NT2/D1 (cell line): Measurements from ENCODE around the genes SEC31B, BTRC and NFKB2.

- RRBS, 2 experiments: under 1 to 1% methylated on average over 5 of the region's 21 CpGs
Observed at GRCh38 chr10:100372948-100373409, 25.9 kb downstream of the SCD start.

DNA sequence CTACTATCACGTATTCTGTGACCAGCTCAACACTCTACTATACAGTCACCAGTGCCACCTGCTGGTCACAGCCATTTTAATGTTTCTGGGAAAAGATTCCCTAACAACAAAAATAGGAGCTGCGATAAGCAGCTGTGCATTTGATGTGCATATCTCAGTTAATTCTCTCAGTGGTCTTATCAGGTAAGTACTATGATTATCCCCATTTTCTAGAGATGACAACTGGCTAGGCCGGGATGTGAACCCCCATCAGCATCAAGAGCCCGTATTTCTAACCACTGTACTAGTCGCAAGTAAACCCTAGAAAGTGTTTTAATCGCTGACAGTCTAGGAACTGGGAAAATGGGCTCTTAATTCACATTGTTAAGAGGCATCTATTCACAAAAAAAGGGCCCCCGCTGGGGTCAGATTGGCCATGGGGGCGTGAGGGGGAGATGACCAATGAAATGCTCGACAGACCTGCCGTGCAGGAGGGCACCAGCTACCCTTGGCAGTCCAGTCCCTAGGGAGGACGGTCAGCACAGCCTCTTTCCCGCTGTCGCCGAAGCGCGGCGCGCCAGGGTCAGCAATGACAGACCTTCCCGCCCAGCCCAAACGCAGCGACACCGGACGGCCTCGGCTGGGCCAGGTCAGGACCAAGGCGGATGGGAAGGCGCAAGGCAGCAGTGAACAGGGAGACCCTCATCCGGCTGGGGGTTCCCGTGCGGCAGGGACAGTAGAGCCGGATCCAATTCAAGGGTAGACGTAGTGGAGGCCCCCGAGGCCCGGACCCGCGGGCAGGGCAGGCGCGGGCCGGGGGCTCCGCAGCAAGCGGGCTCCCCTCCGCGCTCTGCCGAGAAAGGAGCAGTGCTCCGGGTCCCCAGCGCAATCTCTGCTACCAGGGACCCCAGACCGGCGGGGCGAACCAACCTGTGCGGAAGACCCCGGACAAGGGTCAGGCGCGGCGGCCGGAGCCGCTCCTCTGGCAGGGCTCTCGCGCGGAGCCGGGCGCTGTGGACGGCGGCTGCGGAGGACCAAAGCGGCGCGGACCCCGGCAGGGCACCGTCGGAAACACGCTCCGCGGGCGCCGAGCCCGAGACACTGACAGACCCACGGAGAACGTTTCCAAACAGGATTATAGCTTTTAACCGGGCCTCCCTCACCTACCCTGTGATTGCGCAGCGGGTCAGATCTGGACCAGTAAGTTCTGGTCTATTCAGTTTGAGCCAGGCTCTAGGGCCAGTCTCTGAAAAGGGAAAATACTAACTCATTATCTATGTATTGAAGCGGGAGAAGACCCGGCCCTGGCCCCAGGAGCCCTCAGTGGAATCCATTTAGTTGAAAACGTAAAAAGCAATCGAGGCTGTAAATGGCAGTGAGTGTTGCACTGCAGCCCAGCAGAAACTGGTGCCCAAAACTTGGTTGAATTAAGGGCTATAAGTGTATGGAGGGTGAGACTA, at the start of gene SEC31B:
Gene SEC31B (minus strand): TSS at position 989 of the 1,439 bp plus-strand sequence.
- RRBS, 2 experiments: 2 to 4% methylated on average over 36 to 39 of the region's 84 CpGs

- RRBS, 2 experiments: no CpG with 5 or more reads among the region's 18 CpGs
Observed at GRCh38 chr10:100825924-100826419, 80.6 kb downstream of the PAX2 start.

- RRBS, 2 experiments: 0 to under 1% methylated on average over 7 to 9 of the region's 30 CpGs
Observed at GRCh38 chr10:100912375-100912823, 364 bp upstream of the SLF2 start.

DNA sequence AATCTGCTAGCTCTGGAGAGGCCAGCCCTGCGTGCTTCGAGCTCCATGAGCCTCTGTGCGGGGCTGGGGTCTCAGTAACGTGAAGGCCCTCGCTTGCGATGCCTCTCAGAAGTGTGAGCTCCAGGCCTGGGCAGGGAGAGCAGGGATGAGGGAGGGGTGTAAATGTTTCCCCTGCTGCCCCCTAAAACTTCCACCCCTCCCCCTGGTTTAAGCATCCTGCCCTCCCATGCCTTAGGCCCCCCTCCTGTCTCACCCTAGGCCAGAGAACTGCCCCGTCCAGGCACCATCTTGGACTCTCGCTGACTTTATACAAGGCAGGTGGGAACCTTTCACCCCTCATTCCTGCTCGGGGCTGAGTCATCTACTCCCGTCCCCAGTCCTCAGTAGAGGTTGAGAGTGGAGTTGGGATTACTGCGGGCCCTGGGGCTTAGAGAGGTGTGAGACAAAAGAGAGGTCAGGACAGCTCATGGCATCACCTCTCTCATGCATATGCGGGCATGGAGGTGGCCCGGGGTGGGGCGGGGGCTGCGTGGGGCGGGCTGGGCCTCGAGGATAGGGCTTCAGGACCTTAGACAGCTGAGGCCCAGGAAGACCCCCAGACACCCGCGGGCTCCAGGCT, 561 bp downstream of the PDZD7 start:
- RRBS, 2 experiments: 0% methylated on average over 2 of the region's 19 CpGs; no CpG with 5 or more reads in 1 of the 2 experiments

DNA sequence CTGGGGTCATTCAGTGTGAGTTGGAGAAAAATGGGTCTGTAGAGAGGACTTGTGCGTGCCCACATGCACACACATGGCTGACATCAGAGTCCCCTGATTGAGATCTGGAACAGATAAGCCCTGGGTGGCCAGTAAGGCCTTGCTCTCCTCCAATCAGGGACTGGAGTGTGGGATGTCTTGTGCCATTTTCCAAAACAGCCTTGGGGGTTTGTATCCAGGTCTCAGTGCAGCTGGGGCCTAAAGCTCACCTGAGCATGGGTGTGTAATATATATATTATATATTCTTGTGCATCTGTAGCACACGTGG, 1.9 kb downstream of the SFXN3 start:
- RRBS, 2 experiments: no CpG with 5 or more reads among the region's 2 CpGs

DNA sequence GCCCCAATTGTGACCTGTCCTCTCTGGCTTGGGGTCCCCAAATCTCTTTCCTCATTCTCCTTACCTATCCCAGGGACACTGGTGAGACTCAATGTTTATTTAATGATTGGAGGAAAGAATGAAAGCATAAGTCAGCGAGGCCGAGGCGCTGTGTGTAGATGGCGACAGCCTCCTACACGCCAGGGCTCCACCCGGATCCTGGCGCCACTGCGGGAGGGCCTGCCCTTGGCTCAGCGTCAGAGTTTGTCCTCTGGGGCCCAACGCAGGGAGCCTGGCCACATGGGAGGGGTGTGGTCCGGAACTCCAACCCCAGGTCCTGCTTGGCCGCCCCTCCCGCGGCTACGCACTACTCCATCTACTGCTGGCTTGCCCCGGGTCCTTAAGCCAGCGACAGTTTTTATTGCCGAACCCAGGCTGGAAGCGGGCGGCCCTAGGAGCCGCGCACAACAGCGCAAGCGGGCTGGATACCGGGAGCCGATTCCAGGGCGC, 4.3 kb downstream of the KAZALD1 start:
- RRBS, 2 experiments: 2 to 6% methylated on average over 16 of the region's 27 CpGs

GRCh38 chr10:101142095-101142742, 11.1 kb downstream of the TLX1 start:
- RRBS, 2 experiments: no CpG with 5 or more reads among the region's 24 CpGs

DNA sequence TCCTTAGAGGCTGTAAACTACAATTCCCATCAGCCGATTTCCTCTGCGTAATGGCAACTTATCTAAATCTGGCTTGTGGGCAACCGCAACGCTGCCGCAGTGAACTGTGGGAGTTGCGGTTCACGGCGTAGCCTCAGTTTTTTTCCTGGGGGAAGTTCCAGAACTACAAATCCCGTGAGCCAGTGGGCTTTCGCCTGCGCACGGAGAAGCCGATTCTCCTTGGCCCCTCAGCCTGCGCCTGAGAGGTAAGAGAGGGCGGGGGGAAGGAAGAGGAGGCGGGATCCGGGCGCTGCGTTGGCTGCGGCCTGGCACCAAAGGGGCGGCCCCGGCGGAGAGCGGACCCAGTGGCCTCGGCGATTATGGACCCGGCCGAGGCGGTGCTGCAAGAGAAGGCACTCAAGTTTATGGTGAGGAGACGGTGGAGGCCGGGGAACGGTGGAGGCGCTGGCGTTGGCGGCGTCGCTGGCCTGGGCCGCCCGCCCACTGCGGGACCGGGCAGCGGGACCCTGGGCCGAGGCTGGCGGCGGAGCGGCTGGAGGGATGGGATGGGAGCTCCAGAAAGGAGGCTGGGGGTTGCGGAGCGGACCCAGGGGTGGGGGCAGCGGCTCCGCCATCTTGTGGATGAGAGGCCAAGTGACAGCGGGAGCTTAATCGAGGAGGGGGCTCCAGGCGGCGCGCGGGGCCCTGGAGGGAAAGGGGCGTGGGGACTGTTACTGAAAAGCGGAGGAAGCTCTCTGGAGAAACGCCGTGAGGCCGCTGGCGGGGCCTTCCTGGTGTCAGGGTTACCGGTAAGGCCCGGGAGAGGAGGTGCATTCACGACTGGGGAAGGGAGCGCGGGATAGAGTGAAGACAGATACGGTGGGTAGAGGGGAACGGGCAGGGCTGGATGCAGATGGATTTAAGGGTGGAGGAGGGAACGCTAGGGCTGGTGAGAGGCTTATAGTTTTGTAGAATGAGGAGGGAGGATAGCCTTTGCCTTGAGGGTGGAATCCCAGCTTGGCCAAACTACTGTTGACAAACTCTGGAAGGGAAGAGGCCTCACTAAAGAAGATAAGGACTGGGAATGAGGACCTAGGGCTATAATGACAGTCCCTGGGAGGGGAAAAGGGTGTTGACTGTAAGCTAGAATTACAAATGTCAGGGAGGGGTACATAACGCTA, at the start of gene BTRC:
Gene BTRC (plus strand): TSS at position 344 of the 1,160 bp plus-strand sequence.
- RRBS, 2 experiments: under 1 to 1% methylated on average over 21 to 25 of the region's 71 CpGs

GRCh38 chr10:101676306-101676569, 18.7 kb downstream of the FBXW4 start:
- RRBS, 2 experiments: no CpG with 5 or more reads among the region's 3 CpGs

DNA sequence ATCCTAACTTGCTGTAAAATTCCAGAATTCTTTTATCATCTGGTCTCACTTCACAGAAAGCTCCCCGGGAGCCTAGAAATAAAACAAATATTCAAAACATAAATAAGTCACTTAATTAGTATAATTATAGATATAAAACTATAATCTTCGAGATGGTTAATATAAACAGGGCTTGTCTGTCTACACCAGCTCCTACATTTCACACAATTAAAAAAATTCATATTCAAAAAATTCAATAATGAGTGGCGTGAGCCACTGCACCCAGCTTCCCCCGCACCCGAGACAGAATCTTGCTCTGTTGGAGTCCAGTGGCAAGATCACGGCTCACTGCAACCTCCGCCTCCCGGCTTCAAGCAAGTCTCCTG, 3.3 kb upstream of the NPM3 start:
- RRBS, 2 experiments: no CpG with 5 or more reads among the region's 8 CpGs

GRCh38 chr10:101818869-101819483, 732 bp upstream of the OGA start:
- RRBS, 2 experiments: no CpG with 5 or more reads among the region's 14 CpGs

DNA sequence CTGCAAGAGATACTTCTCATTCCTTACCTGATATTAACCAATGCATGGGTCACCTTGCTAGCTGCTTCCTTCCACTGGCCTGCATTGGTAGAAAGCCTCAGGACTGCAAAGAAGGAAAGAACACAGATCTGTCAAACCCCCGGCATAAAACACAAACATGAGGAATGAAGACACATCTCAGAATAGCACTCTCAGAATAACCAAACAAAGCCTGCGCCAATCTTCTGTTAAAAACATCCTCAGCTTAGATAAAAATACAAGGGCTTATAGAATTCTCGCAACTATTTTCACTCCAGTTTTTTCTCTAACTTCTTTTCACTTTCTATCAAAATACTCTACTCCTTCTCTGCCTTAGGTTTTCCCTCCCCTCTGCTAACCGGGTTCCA, 96.2 kb upstream of the KCNIP2 start:
- RRBS, 2 experiments: no CpG with 5 or more reads among the region's 4 CpGs

DNA sequence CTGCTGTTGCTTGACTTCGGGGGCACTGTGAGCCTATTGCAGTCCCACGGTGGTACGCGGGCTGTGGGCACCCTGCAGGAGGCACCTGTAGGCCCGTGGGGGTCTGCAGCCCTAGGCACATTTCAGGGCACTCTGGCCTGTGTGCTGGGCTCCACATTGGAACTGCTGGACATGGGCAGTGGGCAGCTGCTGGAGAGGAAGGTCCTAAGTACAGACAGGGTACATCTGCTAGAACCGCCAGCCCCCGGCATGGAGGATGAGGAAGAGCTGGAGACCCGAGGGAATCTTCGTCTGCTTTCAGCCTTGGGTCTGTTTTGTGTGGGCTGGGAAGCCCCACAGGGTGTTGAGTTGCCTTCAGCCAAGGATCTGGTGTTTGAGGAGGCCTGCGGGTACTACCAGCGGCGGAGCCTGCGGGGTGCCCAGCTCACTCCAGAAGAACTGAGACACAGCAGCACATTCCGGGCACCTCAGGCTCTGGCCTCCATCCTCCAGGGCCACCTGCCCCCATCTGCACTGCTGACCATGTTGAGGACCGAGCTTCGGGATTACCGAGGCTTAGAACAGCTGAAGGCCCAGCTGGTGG, 1.3 kb downstream of the HPS6 start:
- RRBS, 2 experiments: no CpG with 5 or more reads among the region's 17 CpGs

- RRBS, 2 experiments: 95 to 100% methylated on average over 3 to 5 of the region's 10 CpGs
Observed at GRCh38 chr10:102109799-102110158, 10.4 kb downstream of the LDB1 start.

DNA sequence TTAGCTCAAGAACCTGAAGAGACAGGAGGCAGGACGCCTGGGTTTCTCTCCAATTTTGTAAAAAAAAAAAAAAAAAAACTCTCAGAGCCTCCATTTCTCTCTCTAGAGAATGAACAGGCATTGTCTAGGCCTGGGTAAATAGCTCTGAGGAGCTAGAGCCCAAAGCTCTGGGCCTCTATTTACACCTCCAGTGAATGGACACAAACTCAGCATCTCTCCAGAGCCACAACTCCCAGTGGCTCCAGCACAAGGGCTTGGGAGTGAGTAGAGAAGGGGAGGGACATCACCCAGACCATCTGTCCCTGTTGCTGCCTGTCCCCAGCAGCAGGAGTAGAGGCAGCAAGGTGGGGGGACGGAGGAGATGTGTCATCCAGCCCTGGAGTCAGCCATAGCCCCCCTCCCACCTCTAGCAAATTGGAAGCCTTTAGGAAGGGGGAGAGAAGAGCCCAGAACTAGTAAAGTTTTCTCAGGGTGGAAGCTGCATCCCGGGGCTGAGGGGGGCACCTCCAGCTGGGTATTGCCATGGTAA, 6.4 kb downstream of the LDB1 start:
- RRBS, 2 experiments: 0 to 18% methylated on average over 1 of the region's 3 CpGs

DNA sequence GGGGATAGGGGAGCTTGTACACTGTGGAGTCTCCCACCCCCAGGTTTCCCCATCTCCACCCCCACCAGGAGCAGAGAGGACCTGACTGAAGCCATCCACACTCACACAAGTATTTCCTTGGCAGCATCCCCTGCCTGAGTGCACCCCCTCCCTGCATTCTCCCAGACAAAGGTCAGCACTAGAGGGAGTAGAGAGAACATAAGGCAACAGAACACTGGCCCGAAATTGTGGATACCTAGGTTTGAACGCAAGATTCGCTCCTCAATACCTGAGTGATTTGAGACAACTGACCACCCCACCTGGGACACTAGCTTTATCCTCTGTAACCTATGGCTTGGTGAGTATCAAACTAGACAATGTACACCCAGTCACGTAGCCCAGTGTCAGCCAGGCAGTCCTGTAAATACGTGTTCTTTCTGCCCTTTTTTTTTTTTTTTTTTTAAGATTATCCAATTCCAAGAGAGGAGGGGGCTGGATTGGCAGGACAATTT, 1.9 kb upstream of the LDB1 start:
- RRBS, 2 experiments: no CpG with 5 or more reads among the region's 5 CpGs

GRCh38 chr10:102175356-102175781, 23.2 kb downstream of the NOLC1 start:
- RRBS, 2 experiments: no CpG with 5 or more reads among the region's 6 CpGs

DNA sequence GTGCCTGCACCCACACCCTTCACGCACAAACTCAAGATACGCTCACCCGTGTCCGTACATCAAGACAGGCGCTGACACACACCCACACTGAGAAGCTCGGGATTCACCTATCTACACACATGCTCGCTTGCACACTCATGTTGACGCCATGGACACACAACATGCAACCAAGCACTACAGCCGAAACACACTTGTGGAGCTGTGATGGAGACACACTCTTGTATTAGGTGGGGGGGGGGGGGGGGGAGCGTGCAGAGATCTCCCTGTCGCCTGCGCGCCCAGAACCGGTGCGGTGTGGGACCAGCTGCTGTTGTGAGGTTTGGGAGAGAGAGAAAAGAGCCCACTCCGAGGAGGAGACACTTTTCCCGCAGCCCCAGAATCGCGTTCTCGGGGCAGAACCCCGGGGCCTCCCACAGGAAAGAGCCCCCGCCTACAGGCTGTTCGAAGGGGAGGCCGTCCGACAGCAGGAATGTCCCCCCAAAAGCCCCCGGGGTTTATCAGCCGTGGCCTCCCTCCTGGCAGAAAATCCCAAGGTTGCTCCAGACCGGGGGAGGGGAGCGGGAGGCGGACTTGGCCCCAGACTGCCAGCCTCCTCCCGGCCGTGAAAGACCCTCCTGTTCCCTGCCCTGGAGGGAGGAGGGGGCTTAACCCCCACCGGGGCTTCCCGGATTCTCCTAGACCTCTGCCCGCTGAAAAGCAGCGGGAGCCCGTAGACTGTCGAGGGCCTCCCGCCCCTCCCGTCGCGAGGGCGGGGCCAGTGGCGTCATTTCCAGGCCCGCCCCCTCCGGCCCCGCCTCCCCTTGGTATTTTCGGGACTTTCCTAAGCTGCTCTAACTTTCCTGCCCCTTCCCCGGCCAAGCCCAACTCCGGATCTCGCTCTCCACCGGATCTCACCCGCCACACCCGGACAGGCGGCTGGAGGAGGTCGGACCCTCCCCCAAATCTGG, at the start of gene NFKB2:
Gene NFKB2 (plus strand): TSS at position 833 of the 947 bp plus-strand sequence.
- RRBS, 2 experiments: 1 to 3% methylated on average over 16 to 25 of the region's 56 CpGs